Mesenchymal stem cell of adipose (primary cell): ENCODE results near the genes NXPE3 and NFKBIZ.

DNA sequence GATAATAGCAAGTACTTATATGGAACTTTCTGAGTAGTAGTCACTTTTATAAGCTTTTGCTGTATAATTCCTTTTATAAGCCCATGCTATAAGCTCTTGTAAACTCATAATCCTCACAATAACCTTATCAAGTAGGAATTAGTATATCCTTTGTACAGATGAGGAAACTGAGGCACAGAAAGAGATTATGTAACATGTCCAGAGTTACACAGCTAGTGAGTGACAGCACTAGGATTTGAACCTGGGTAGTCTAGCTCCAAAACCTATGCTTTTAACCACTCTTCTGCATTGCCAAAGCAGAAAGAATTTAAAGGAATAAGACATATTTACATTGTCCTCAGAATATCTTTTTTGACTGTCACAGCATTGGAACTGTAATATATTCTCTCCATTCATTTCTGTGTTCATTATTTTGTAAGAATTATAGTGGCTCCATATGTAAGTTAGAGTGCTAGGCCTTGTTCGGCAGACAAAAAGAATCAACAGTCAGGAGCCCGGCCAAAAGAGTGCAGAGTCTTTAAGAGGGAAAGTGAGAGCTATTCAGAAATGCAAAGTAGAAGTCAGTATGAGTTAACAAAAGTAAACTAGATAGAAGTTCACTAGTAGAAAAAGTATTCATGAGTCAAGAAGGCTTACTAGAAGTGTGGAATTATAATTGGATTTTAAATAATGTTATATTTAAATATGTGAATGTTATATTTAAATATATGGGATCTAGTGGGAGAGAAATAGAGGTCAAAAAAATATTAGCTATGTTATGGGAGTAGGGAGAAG lies 26.2 kb downstream of the TFG start:
- CAGE, long polyA plus RNA = no peak

DNA sequence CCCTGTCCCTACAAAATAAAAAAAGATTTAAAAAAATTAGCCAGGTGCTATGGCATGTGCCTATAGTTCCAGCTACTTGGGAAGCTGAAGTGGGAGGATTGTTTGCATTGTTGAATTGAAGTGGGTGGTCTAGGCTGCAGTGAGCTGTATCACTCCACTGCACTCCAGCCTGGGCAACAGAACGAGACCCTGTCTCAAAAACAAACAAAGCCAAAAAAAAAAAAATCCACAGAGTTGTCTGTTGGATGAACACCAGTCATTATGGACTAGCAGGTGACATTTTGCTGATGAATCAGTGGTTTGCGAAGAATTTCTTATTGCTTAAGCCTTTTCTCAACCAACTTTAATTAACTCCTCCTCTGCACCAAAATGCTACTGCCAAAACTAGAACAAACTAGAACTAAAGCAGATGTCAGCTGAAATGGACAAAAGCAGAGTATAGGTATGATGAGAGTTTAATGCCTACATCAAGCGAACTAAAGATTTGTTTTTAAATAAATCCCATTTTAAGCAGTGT lies 28.6 kb downstream of the TFG start:
- CAGE, long polyA plus RNA = no peak

DNA sequence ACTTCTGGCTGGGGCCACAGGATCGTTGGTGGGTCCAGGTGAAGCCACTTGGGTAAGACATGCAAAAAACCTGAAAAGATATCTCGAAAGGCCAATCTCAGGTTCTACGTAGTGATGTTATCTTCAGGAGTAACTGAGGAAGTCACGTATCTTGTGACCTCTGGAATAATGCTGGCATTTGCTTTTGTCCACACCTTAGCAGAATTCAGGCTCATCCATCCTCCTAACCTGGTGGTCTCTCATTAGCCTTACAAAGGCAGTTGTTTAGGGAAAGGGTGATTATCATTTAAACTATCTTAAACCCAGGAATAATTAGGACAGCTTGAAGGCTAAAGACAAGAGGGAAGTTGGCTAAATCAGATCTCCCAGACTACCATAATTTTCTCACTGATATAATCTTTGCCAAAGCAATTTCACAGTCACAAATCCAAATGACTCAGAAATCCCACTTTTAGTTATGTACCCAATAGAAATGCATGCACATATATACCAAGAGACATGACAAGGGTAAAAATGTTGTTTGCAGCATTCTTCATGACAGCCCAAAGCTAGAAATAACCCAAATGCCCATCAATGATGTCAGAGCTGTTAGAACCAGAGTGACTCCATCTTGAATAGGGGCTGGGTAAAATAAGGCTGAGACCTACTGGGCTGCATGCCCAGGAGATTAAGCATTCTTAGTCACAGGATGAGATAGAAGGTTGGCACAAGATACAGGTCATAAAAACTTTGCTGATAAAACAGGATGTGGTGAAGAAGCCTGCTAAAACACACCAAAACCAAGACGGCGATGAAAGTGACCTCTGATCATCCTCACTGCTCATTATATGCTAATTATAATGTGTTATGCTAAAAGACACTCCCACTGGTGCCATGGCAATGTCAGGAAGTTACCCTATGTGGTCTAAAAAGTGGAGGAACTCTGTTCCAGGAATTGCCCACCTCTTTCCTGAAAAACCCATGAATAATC lies 33.2 kb downstream of the ZBTB11 start:
- CAGE, long polyA plus RNA = no peak

- CAGE, long polyA plus RNA = no peak
Observed at GRCh38 chr3:101692357-101693092, 6.0 kb upstream of the RPL24 start.

GRCh38 chr3:101778846-101780000 lies at the start of gene NXPE3:
TSS of gene NXPE3 (plus strand) at chr3:101779211.
- CAGE, long polyA plus RNA = no peak

DNA sequence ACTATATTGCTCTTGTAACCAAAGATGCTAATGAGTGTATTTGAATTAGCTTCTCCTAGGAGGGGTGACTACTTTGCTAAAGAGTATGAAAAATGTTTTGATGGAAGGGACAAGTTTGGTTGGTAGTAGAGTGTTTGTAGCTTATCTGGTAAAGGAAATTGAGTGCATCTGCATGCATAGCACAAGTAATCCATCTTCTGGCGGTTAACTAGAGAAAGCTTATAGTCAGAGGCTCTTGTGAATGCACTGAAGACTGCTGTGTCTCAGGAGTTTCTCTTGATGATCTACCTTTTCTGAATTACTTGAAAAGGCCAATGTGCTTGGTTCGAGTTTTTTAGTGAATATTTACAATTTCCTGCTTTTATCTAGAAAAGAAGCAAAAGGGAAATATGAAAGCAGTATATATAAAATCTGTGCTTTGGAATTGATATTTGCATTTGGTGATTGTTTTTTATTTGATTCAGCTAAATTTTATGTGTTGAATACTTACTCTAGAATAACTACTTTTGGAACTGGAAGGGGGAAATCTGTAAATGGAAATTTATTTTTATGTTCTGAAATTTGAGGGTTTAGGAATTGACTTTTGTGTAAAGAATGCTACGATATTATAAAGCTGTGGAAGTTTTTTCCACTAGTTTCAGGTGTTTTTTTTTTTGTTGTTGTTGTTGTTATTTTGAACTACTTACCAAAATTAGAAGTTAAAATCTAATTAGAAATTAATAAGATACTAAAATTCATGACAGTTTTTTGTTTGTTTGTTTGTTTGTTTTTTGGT lies 26.9 kb upstream of the NFKBIZ start:
- CAGE, long polyA plus RNA = no peak

GRCh38 chr3:101848816-101849781 lies at the start of gene NFKBIZ:
TSS of gene NFKBIZ (plus strand) at chr3:101849514.
- CAGE, long polyA plus RNA = no peak

DNA sequence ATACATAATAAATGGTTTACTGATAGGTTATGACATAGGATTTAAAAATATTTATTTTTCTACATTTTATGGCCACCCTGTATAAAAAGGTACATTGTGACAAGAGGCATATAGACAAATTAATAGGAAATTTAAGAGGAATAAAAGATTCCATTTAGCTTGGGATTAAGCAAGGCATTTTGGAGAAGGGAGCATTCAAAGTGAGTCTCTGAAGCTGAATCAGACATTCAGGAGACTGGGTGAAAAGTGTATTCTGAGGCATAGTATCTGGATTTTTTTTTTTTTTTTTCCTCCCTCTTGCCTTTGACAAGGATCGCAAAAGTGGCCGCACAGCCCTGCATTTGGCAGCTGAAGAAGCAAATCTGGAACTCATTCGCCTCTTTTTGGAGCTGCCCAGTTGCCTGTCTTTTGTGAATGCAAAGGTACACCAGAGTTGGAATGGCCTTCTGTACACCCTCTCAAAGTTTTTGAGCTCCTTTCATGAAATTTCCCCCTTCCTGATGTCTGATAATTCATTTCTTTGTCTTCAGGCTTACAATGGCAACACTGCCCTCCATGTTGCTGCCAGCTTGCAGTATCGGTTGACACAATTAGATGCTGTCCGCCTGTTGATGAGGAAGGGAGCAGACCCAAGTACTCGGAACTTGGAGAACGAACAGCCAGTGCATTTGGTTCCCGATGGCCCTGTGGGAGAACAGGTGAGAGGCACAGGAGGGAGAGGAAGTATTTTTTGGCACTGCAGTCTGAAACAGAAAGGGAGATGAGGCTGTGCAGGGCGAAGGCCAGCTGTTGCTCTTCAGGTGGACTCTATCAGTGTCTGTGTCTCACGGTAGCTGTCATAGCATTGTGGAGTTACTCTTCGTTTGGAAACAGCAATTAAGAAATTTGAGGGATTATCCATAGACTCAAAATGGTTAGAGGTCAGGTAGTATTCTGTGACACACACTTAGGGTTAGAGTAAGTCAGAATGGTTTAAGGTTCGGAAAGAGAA lies 7.7 kb downstream of the NFKBIZ start:
- CAGE, long polyA plus RNA = no peak

- CAGE, long polyA plus RNA = no peak
Observed at GRCh38 chr3:101860219-101860650, 10.9 kb downstream of the NFKBIZ start.

GRCh38 chr3:101941138-101941735 lies 91.9 kb downstream of the NFKBIZ start:
- CAGE, long polyA plus RNA = no peak

GRCh38 chr3:102174205-102174855 lies 260.5 kb upstream of the ZPLD1 start:
- CAGE, long polyA plus RNA = no peak

GRCh38 chr3:105387381-105387838 lies 20.7 kb downstream of the ALCAM start:
- CAGE, long polyA plus RNA = no peak

DNA sequence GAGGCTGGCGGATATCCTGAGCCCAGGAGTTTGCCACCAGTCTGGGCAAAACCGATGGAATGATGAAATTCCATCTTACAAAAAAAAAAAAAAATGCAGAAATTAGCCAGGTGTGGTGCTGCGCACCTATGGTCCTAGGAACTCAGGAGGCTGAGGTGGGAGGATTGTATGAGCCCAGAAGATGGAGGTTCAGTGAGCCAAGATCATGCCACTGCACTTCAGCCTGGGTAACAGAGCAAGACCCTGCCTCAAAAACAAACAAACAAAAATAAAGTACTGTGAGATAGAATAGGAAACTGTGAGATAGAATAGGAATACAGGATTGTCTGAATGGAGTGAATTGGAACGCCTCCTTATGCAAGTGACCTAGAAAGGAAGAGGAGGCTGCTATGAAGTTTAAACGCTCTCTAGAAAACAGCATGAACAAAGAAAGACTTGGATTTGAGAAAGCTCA lies 47.5 kb downstream of the ALCAM start:
- CAGE, long polyA plus RNA = no peak

DNA sequence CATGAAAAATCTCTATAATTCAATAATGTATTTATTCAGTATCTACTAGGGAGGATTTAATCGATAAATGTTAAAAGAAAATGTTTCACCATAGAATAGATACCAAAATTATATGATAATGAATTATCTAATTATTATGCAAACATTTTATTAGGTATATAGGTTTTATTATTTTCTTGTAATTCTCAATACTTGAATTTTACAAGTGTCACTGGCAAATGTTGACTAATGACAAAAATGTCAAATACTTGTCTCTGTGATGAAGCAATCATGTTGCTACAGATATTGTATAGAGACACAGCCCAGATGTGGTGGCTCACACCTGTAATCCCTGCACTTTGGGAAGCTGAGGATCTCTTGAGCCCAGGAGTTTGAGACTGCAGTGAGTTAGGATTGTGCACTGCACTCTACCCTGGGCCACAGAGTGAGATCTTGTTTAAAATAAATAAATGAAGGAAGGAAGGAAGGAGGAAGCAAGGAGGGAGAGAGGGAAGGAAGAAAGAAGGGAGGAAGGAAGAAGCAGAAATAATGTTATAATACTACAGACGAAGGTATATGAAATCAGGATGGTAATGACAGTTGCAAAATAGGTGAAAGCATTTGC lies 71.8 kb downstream of the ALCAM start:
- CAGE, long polyA plus RNA = no peak

DNA sequence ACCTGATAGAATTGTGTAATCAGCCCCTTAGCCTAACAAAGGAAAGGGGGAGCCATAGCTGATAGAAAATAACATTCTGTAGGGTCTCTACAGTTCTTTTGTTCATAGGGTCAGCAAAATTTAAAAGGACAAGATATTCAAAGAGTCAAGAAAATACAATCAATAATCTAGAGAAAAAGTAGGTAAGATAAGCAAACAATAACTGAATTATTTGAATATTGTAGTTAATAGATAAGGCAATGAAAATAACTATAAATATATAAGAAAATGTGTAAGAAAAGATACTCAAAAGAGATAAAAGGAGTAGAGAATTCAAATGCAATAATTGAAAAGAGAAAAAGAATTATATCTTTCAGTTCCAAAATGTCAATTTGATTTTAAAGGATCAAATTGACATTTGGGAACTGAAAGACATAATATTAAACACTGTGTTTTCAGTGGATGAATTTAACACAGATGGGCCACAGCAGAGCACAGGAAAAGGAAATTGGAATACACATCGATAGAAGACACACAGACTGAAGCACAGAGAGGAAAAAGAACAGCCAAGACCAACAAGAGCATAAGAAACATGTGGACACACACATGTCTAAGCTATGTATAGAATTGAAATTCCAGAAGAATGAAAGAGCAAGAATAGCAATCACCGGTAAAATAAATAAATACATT lies 203.4 kb downstream of the ALCAM start:
- CAGE, long polyA plus RNA = no peak

DNA sequence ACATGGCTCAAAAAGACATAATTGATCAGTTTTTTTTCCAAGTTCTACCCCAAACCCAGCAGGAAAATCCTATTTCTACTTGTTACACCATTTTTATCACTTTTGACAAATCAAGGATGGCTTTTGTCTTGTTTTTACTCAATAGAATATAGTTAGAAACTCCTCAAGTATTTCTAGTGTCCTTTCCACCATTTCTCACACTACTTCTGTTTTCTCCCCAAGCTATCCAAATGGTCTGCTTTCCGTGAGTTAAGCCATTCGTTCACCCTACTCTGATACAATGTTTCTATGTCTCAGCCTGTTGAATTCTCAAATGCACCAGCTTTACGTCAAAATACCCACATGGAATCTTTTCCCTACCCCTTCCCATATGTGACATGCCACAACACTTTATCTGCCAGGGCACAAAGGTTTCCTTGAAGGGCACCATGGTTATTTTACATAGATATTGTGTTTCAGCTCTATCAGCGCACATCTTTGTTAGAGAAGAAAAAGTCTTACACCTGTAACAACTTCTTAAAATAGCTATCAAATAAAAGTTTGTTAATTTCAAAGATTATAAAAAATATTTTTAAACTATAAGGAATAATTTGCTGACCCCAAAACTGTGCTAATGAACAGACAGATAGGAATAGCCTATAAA lies 84.0 kb downstream of the CBLB start:
- CAGE, long polyA plus RNA = no peak

- CAGE, long polyA plus RNA = no peak
Observed at GRCh38 chr3:105801867-105802921, 66.6 kb downstream of the CBLB start.

DNA sequence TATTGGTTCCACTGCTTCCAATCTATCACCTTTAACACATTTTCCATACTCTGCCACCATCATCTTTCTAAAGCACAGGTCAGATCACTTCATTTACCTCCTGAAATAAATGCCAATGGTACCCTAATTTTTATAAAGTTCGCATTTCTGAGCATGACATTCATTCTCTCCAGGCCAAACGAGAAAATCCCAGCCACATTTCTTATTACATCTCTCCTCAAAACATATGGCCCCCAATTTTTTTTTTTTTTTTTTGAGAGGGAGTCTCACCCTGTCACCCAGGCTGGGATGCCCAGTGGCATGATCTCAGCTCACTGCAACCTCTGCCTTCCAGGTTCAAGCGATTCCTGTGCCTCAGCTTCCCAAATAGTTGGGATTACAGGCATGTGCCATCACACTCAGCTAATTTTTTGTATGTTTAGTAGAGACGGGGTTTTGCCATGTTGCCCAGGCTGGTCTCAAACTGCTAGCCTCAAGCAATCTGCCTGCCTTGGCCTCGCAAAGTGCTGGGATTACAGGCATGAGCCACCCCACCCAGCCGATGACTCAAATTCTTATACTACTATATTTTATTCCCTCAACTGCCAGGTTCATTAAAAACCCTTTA lies 63.6 kb downstream of the CBLB start:
- CAGE, long polyA plus RNA = no peak

GRCh38 chr3:105962466-105962880 lies 93.7 kb upstream of the CBLB start:
- CAGE, long polyA plus RNA = no peak

DNA sequence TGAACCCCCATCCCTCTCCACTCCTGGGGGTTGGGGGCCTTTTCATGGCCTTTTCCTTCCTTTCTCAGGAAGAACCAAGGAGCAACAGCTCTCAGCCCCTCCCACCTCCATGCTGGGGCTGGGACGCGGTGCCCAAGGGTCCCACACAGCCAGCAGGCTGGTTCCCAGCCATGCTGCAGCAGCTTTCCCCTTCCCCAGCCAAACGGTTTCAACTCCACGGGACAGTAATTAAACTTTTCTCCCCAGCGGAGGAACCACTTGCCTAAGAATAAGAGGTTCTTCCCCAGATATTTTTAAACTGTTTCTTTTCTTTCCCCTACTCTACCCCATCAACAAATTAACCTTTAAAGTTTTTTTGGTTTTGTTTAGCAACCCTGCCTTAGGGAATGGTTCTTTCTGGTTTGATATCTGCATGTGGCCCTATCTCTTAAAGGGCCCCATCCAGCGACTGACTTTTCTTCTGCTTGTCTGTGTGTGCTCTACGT lies 387.7 kb upstream of the CBLB start:
- CAGE, long polyA plus RNA = no peak